Placental epithelial cell (primary cell): ENCODE results near the gene COL6A3.

- CAGE, long polyA plus RNA, result no peak
Measured at GRCh38 chr2:235757175-235757551, 263.3 kb downstream of the AGAP1 start.

DNA sequence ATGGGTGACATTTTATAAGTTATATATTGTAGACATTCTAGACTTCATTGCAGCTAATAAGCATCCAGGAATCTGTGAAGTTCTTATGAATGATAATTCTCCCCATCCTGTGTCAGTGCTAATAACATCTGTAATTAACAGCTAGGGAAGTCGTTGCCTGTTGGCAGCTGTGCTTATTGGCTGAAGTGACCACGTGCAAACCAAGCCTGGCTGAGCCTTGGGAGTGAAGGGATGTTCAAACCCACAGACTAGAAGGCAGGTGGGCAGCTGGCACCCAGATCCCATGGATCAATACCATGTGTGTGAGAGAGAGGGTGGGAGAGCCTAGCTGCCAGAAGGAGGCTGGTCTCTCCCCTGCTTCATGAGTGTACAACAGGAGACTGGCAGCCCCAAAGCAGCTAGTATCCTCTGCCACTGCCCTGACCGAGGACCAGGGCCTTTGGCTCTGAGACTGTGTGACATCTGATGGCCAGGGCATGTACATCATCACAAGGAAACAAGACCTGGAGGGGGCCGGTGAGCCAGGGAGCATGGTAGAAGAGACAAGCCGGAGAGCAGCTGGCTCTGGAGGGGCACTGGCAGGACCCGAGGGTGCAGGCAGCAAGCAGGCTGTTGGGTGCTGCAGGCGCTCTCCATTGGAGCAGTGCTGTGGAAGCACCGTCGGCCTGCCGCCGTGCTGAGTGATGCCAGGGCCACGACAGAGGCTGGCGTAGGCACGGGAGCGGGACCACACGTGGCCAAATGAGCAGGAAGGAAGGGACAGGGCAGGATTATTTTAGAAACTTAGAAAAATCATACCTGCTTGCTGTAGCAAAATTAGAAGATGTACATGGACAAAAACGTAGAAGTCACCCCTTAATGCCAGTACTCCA lies 335.4 kb downstream of the GBX2 start:
- CAGE, long polyA plus RNA, result no peak

DNA sequence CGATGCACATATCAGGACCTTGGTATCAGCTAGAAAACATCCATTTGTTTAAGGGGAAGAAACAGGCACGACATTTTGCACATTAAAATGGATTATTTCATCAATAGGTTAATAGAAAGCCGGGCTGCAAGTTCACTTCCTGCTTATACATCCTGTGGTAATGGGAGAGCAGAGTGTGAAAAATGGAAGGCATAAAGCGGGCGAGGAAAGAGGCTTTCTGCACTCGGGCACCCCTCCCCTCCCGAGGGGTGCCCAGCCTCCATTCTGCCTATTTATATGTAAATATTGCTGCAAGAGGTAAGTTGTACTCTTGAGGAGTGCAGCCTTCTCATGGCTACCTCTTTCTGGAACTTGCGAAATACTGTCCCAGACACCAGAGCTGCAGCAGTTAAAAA lies 156.1 kb downstream of the GBX2 start:
- CAGE, long polyA plus RNA, result no peak

DNA sequence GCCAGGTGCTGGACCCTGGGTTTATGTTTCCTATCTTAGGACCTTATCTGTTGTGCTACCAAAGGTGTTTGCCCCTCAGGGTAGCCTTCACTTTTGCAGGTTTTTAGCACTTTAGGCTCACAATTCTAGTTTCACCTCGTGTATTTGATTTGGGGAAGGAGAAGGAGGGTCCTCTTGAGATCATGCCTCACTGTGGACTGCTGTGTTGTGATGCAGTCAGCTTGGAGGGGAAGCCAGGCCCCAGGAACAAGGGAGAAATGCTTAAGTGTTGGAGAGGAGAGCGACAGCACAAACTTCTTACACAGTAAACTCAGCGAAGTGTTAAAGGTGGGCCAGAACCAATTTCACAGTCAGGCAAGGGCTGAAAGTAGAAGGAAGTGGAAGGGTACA lies 137.7 kb downstream of the GBX2 start:
- CAGE, long polyA plus RNA, result no peak

DNA sequence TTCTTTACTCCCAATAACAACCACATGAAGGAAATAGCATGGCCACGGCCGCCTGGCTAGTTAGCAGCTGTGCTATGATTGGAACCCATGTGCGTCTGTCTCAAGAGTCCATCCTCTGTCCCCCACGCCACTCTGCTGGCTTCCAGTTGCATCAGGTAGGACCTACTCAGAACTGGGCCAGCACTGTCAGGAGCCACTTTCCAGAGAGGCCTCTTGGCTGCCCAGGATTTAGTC lies 22.2 kb downstream of the ASB18 start:
- CAGE, long polyA plus RNA, result no peak

GRCh38 chr2:236334338-236334897 lies 70.2 kb upstream of the ASB18 start:
- CAGE, long polyA plus RNA, result no peak

DNA sequence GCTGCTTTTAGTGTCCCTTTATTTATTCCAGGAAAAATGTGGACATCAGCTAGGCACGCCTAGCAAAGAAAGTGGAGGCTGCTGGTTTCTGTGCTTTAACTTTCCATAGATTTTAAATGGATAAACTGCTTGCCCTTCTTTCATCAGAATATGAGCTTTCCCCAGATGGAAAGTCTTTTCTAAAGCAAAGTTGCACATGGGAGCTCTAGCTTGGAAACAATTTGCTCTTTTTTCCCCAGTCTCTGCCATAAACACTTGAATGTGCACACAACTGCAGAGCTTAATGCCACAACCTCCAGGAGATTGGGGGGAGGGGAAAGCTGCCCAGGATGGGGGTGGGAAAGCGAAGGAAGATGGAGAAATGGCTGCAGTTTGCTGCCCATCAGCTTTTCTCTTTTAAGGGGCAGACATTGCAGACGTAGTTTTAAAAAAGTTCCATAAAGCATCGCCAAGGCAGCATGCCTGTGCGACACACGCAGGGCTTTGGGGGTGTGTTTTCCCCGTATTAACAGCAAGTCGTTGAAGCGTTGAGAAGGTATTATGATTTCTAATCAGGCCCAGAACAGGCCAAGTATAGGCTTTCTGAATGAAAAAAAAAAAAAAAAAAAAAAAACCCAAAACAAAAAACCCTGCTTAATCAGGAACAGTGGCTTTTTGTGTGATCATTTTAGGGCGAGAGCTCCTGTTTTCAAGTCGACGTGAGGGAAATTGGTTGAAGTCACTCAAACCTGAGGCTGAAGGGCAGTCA lies 1.6 kb downstream of the ACKR3 start:
- CAGE, long polyA plus RNA, result no peak

DNA sequence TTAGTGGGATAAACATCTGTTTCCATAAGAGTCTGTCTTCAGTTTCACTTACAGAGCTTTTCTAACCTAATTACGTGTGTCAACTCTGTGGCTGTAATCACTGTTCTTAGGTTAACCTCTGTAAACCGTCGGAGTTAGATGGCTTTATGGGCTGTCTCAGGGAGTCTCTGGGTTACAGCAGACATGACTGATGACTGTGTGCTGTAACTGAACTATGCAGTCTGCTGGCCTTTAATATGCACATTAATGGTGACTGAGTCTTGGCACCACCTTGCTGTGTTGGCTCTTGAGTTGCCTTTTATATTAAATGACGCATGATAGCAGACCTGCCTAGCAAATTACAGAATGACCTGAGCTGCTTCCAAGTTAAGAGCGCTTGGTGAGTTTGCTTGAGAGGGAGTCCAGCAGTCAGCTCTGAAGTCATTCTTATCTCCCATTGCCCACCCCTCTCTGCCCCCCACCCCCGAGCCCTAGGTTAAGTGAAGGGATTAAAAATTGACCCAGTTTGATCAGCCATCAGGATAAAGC lies 90.2 kb downstream of the ACKR3 start:
- CAGE, long polyA plus RNA, result no peak

GRCh38 chr2:236663510-236664162 lies 94.0 kb downstream of the ACKR3 start:
- CAGE, long polyA plus RNA, result no peak

DNA sequence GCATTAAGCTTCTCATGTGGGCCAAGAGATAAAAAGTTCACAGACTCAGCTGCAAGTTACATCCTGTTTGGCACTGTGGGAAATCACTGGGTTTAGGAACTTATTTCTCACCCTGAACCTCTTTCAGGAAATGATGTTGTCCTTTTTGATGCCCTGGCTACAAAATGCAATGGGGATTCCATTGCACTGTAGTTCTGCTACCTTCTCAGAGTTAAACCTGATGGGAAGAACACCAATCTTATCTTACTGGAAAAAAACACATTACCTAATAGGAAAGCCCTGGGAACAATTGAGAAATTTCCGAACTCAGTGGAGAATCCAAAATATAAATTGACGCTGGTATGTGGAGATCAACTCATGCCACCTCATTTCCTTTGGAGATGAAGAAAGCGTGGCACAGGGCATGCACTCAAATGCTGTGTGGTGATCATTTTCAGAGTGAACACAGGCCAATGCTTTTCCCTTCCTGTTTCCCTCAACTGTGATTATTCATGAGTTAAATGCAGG lies 252.0 kb upstream of the COPS8 start:
- CAGE, long polyA plus RNA, result no peak

DNA sequence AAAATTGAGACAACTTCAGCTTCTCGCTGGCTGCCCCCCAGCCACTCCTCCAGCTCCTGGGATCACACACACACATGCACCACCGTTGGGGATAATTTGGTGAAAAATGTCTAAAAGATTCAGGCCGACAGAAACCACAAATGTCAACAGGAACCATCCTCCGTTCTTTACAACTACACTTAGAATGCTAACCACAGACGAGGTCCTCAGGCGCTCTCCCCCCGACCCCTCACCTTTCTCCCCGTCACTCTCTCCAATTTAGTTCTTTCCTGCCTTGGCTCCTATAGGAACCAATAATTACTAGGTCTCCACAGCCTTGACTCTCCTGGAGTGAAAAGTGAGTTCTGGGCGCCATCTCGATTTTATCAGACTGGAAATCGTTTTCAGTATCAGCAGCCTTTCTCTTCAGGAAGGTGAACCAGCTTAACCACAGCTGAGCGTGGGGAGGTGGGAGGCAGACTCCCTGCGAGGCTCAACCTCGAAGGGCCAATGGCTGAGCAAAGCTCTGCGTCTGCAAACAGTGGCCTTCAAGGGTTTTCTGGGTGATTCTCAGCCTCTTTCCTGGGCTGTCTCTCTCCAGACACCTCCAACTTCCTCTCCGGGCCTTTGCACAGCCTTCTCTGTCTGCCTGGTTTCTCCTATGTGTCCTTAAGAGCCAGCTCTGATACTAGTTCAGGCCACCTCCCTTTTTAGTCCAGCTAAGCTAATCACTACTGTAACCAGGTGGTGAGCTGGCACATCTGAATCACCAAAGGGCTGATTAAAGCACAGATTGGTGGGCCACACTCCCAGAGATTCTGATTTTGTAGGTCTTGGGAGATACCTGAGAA lies 115.7 kb upstream of the COPS8 start:
- CAGE, long polyA plus RNA, result no peak

- CAGE, long polyA plus RNA, result no peak
Measured at GRCh38 chr2:236976379-236977013, 109.2 kb upstream of the COPS8 start.

- CAGE, long polyA plus RNA, result no peak
Measured at GRCh38 chr2:237117948-237118432, 32.3 kb downstream of the COPS8 start.

DNA sequence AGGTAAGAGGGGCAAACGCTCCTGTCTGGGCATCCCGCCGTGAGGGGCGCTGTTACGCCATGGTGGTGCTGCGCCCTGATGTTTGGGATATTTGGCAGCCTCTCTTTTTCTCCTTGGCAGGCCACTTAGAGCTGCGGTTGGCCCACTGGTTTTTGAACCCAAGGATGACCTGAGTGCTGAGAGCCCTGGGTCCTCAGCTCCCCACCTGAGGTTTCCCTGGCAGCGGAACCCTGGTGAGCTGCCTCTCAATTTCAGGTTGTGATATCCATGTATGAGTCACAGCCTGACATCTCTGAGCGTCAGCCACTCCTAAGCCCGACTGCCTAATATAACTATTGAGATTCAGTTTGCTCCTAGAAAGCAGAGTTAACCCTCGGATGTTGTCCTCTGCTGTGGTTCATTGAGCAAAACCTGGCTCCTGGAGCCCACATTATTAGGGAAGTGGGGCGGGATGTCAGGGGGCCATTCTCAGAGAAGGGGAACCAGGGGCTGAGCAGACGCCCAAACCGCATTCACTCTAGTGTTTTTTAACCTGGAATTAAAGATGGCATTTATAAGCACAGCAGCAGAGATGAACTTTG lies 103.2 kb downstream of the COL6A3 start:
- CAGE, long polyA plus RNA, result no peak

GRCh38 chr2:237315125-237315936 lies 98.6 kb downstream of the COL6A3 start:
- CAGE, long polyA plus RNA, result no peak

DNA sequence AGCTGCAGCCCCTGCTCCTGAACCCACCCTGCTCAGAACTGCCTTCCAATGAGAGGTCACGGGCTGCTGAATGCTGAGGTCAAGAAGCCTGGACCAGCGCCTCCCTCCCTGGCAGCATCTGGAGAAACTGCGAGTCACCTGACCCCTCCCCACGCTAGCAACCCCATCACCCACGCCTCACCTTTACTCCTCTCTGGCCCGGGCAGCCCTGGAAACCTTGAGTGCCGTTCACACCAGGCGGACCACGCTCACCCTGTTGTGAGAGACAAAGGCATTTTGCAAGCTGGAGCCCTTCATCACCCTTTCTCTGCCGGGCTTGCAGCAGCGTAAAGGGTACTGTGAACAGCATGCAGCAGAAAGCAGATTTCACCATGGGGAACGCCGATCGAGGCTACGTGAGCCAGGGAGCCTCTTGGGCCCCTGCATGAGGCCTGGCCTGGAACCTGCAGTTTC lies 54.0 kb downstream of the COL6A3 start:
- CAGE, long polyA plus RNA, result no peak

- CAGE, long polyA plus RNA, result no peak
Measured at GRCh38 chr2:237413934-237414446, at the start of gene COL6A3. TSS of gene COL6A3 (minus strand) at chr2:237414164.

DNA sequence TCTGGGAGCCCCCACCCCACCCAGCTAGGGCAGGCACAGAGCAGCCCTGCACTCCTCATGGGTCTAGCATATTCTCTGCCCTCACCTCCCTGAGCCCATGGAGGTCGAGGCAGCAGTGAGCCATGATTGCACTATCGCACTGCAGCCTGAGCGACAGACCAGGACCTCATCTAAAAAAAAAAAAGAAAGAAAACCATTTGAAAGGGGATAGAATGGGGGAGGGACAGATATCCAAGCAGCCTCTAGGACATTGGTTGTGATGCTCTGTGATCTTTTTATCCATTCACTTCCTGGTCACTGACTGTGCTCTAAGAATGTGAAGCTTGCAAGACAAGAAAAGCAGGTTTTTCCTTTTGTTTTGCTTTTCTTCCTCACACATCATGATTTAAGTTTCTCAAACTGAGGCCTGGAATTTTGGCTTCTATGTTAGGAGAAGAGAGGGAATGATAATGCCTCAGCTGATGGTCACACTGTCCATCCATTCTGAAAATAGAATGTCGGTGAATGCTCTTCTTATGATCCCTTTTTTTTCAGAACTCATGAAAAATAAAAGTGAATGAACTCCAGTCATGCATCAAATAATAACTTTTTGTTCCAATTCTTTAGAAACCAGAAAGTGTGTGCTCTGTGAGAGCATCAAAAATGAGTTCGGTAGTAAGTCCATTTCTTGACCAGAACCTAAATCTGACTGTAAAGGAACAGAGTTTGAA lies 3.3 kb downstream of the MLPH start:
- CAGE, long polyA plus RNA, result no peak

- CAGE, long polyA plus RNA, result no peak
Measured at GRCh38 chr2:237513174-237514268, 26.5 kb downstream of the MLPH start.

DNA sequence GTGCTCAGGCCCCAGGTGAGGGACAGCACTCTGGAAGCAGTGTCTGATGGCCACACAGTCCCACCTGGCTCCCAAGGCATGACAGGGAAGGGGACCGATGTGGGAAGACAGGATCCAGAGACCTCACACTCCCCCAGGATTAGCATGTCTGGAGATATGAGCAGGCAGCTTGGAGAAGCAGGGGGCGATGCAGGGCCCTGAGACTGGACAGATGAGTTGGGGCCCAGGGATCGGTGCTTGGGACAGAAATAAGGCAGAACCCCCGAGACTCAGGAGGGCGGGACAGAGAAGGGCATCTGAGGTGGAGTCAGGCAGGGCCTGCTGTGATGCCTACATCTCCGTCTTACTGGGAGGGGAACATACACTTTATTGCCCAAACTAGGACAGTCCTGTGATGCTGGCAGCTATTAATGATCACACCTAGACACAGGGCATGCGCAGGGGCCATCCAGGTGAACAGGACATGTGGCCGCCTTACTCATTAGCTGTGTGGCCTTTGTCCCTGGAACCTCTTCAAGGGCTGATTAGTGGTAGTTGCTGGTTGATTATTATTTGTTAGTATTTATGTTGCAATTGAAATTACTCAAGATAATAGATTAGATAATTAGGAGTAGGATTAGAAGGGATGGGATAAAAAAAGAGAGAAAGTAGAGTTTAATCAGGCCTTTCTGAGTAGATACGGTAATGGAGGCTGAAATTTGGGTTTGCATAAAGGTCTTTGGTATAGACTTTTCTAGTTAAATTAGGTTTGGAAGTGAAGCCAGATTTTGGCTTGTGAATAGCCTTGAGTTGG lies 33.2 kb downstream of the MLPH start:
- CAGE, long polyA plus RNA, result no peak